Uterus (tissue), 7 donors: ENCODE measurements around the genes IL27 and SPNS1.

GRCh38 chr16:28136647-28137496 lies 73.4 kb upstream of the GSG1L start:
- PRO-cap, 4 experiments = no peak in any of the 4 experiments
- RAMPAGE, long total RNA, 2 experiments = no peak in any of the 2 experiments
- RRBS = no CpG with 5 or more reads among the region's 7 CpGs

GRCh38 chr16:28166492-28167387 lies 45.0 kb downstream of the XPO6 start:
- PRO-cap, 4 experiments = no peak in any of the 4 experiments
- RAMPAGE, long total RNA, 2 experiments = start-site peak on the minus strand in 1 of 2 experiments, at chr16:28166851-28166910 at its widest, 5 reads per replicate
- RRBS = no CpG with 5 or more reads among the region's 8 CpGs

- PRO-cap, 4 experiments = no peak in any of the 4 experiments
- RAMPAGE, long total RNA, 2 experiments = no peak in any of the 2 experiments
- RRBS = no CpG with 5 or more reads among the region's 7 CpGs
Measured at GRCh38 chr16:28175489-28176158, 36.1 kb downstream of the XPO6 start.

DNA sequence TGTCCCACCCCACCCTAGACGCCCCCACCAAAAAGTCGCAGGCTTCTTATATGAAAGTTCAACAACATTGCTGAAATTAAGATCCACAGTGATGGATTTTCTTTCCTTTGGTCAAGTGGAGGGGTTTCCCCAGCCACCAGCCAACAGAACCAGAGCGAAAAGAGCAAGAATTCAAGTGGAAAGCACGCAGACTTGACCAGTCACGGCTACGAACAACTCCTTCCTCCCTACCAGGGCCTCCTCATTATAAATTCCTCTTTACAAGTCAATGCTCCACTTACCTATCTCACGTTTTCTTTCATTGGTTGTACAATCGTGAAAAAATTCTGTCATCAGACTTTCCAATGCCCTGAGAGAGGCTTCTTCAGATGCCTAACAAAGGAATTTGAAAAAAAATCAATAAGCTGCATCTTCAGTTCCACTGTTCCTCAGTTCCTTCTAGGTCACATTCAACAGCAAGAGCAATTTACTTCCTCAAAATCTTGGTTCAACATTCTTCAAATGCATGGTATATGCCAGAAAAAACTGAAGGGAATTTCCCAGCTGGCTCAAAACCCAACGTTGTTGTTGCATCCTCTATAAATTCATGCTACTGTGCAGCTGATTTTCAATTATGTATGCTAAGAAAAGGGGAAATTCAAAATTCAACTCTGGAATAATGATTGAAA lies 31.0 kb downstream of the XPO6 start:
- PRO-cap, 4 experiments = no peak in any of the 4 experiments
- RAMPAGE, long total RNA, 2 experiments = no peak in any of the 2 experiments
- RRBS = no CpG with 5 or more reads among the region's 9 CpGs

DNA sequence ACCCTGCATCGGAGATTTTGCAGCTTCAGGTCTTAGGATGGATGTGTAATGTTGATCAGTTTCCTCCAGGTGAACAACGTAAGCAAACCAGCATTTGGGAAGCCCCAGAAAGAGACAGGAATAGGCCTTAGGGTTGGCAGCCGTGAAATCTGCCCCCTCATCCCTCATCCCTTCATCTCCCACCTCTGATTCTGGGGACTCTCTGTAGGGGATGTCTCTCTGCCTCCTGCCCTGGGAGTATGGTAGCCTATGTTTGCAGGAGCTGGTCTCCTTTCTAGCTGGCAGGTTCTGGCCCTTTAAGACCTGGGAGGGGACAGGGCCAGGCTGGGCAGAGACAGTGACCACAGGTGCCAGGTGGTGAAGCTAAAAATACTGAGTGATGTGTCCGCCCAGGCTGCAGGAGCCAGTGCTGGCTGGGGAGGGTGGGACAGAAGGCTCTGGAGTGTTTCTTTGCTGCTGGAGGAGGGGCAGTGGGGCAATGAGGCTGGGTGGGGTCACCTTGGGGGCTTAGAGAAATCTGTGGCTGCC lies 30.6 kb upstream of the SBK1 start:
- PRO-cap, 4 experiments = no peak in any of the 4 experiments
- RAMPAGE, long total RNA, 2 experiments = no peak in any of the 2 experiments
- RRBS = no CpG with 5 or more reads among the region's 4 CpGs

GRCh38 chr16:28264417-28265160 lies 27.7 kb upstream of the SBK1 start:
- PRO-cap, 4 experiments = peak in 1 of 4 experiments; most common plus-strand start chr16:28264828 (in 1)
- RAMPAGE, long total RNA, 2 experiments = no peak in any of the 2 experiments
- RRBS = no CpG with 5 or more reads among the region's 20 CpGs

GRCh38 chr16:28506455-28507329 lies at the start of gene IL27:
TSS of gene IL27 (minus strand) at chr16:28506834.
- PRO-cap, 4 experiments = no peak in any of the 4 experiments
- RAMPAGE, long total RNA, 2 experiments = no peak in any of the 2 experiments
- RRBS = 82% methylated on average over 3 of the region's 18 CpGs

- PRO-cap, 4 experiments = no peak in any of the 4 experiments
- RAMPAGE, long total RNA, 2 experiments = start-site peak on the plus strand in 1 of 2 experiments, at chr16:28826143-28826330 at its widest, 6 reads per replicate
- RRBS = no CpG with 5 or more reads among the region's 18 CpGs
Measured at GRCh38 chr16:28825950-28827290, 3.6 kb downstream of the ATXN2L start.

DNA sequence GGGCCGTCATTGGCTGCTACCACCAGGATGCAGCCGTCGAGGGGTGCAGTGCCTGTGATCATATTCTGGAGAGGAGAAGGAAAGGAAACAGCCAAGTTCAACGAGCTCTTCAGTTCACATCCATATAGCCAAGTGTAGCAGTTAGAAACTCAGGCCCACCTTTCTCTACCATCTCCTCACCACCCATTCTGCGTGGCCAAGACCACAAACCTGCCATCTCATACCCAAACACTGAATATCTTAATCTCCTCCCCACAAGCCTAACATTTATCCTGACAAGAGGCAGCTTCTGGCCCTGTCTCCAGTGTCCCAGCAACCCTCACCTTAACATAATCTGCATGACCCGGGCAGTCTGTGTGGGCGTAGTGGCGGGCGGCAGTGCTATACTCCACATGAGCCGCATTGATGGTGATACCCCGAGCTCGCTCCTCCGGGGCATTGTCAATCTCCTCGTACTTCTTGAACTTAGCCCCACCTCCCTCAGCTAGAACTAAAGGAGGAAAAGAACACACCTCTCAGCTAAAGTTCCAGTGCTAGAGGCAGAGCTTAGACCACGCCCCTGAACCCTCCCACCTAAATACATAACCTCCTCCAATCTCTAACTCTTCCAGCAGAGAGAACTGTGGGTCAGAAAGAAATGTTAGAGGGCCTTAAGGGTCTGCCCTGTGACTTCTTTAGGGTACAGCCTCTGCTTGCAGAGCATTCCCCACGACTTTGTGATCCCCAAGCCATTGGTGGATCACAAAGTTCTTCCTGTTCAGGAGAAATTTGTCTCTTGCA lies 967 bp downstream of the TUFM start:
- PRO-cap, 4 experiments = peak in 1 of 4 experiments; most common plus-strand start position 613 of the sequence (in 1); most common minus-strand start position 492 of the sequence (in 1)
- RAMPAGE, long total RNA, 2 experiments = no peak in any of the 2 experiments
- RRBS = 55% methylated on average over 8 of the region's 16 CpGs

DNA sequence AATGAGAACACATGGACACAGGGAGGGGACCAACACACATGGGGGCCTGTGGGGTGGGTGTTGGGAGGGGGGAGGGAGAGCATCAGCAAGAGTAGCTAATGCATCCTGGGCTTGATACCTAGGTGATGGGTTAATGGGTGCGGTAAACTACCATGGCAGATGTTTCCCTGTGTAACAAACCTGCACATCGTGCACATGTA lies 1.5 kb upstream of the RABEP2 start:
- PRO-cap, 4 experiments = no peak in any of the 4 experiments
- RAMPAGE, long total RNA, 2 experiments = no peak in any of the 2 experiments
- RRBS = no CpG with 5 or more reads among the region's 2 CpGs

- PRO-cap, 4 experiments = peak in 1 of 4 experiments; most common minus-strand start chr16:28951361 (in 1)
- RAMPAGE, long total RNA, 2 experiments = start-site peak on the plus strand in 1 of 2 experiments, at chr16:28950965-28951388 at its widest, 24 reads per replicate
- RRBS = 2% methylated on average over 24 of the region's 58 CpGs
Measured at GRCh38 chr16:28951080-28951831, 519 bp downstream of the NFATC2IP start.

DNA sequence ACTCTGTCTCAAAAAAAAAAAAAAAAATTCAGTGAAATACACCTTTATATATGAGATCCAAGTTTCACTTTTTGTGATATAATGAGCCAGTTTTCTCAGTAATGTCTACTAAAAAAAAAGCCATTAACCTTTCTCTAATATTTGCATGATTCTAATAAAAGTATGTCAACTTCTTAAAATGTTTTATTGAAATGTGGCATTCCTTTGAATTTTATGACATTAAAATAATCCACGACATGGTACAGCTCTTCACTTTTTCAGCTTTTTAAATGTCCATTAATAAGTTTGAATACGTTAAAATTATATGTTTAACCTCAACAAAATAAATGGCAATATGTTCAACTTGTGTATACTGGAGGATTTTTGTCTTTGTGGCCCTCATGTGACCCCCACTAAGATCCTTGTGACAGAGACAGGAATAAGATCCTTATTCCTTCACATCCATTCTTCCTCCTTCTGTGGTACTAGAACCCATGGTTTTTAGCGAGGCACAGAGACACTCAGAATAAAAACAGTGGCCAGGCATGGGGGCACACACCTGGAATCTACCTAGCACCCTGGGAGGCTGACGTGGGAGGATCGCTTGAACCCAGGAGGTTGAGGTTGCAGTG lies 7.7 kb upstream of the SPNS1 start:
- PRO-cap, 4 experiments = no peak in any of the 4 experiments
- RAMPAGE, long total RNA, 2 experiments = no peak in any of the 2 experiments
- RRBS = no CpG with 5 or more reads among the region's 5 CpGs

GRCh38 chr16:28973852-28974998 lies at the start of gene SPNS1:
TSS of gene SPNS1 (plus strand) at chr16:28974778.
- PRO-cap, 4 experiments = peak in 4 of 4 experiments; most common plus-strand start chr16:28974780 (in 4); most common minus-strand start chr16:28974671 (in 4)
- RAMPAGE, long total RNA, 2 experiments = start-site peak on the plus strand in 1 of 2 experiments, at chr16:28974775-28974840 at its widest, 25 reads per replicate
- RRBS = 3% methylated on average over 14 of the region's 63 CpGs

GRCh38 chr16:29007803-29008606 lies 23.2 kb downstream of the LAT start:
- PRO-cap, 4 experiments = no peak in any of the 4 experiments
- RAMPAGE, long total RNA, 2 experiments = no peak in any of the 2 experiments
- RRBS = no CpG with 5 or more reads among the region's 10 CpGs

GRCh38 chr16:29131316-29131828 lies 146.5 kb downstream of the LAT start:
- PRO-cap, 4 experiments = peak in 2 of 4 experiments; most common plus-strand start chr16:29131718 (in 1); most common minus-strand start chr16:29131615 (in 1)
- RAMPAGE, long total RNA, 2 experiments = no peak in any of the 2 experiments
- RRBS = no CpG with 5 or more reads among the region's 22 CpGs

GRCh38 chr16:29148162-29148743 lies 163.4 kb downstream of the LAT start:
- PRO-cap, 4 experiments = no peak in any of the 4 experiments
- RAMPAGE, long total RNA, 2 experiments = no peak in any of the 2 experiments
- RRBS = no CpG with 5 or more reads among the region's 15 CpGs

DNA sequence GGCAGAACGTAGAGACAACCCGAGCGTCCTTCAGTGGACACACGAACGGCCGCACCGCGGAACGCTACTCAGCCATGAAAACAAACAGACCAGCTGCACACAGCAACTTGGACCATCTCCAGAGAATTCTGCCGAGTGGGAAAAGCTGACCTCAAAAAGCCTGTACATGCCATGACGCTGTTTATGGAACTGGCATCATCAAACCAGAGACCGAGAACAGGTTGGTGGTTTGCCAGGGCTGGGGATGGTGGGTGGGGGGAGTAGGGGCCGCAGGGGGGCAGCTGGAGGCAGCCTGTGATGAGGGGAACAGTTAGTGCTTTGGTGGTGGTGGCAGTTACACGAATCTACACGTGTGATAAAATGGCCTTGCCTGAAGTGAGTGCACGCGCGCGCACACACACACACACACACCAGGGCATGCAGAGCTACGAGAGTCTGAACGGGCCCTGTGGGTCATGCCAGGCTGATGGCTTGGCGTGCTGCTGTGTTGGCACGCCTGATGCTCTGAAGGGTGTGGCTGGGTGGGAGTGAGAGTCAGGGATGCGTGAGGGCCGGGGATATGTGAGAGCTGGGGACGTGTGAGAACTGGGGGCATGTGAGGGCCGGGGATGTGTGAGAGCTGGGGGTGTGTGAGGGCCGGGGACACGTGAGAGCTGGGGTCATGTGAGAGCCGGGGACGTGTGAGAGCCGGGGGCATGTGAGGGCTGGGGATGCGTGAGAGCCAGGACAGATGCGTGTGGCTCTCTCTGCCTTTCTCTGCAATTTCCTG lies 170.0 kb downstream of the LAT start:
- PRO-cap, 4 experiments = no peak in any of the 4 experiments
- RAMPAGE, long total RNA, 2 experiments = no peak in any of the 2 experiments
- RRBS = no CpG with 5 or more reads among the region's 34 CpGs

- PRO-cap, 4 experiments = no peak in any of the 4 experiments
- RAMPAGE, long total RNA, 2 experiments = no peak in any of the 2 experiments
- RRBS = no CpG with 5 or more reads among the region's 17 CpGs
Measured at GRCh38 chr16:29337250-29337825, 69.2 kb downstream of the NPIPB11 start.

DNA sequence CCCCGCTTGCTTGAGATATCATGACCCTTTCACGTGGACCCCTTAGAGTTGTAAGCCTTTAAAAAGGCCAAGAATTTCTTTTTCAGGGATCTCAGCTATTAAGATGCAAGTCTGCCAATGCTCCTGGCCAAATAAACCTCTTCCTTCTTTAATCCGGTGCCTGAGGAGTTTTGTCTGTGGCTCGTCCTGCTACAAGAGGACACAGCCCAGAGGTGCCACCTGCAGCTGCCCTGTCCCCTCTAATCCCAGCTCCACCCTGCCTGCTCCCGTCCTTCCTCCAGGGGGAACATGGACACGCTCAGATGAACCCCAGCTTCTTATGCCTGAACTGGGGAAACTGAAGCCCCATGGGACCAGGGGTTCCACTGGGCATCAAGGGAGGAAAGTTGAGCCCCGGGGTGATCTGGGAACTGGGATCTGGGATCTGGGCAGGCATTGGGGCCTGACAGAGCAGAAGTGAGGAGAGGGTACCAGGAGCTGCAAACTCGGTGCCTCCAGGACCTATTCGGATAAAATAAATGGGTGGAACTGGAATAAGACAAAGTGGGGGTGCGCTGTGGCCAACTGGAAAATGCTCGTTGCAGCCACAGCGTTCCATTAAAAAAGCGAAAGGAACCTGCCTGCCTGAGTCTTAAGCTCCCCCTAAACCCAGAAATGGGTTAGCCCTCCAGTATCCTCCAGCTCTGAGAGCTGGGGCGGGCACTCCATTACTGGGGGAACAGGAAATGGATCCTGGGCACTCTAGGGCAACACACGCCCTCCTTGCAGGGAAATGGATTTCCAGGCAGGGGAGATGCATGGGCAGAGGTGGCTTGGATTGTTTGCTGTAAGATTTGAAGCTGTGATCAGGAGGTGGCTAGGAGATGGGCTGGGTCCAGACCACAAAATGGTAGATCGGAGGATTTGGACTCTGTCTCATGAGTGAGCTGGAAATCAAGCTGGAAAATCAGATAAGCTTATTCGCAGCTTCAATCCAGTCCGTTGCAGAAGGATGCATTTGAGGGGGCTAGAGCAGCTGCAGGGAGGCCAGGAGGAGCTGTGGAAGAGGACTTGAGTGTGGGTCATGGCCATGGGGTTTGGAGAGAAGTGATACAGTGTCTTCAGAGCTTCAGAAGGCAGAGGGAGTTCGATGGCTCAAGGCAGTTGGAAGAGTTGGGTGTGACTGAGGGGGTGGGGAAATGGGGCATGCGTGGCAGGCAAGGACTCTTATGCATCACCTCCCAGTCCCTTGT lies 20.0 kb downstream of the QPRT start:
- PRO-cap, 4 experiments = no peak in any of the 4 experiments
- RAMPAGE, long total RNA, 2 experiments = no peak in any of the 2 experiments
- RRBS = no CpG with 5 or more reads among the region's 20 CpGs

GRCh38 chr16:29709931-29710241 lies 30.9 kb downstream of the QPRT start:
- PRO-cap, 4 experiments = no peak in any of the 4 experiments
- RAMPAGE, long total RNA, 2 experiments = no peak in any of the 2 experiments
- RRBS = no CpG with 5 or more reads among the region's 3 CpGs